ENCODE measurements around the genes AGBL4 and CC2D1B.

- PRO-cap: no peak
- RAMPAGE, long total RNA, 3 experiments: no peak in any of the 3 experiments
Measured at GRCh38 chr1:47558880-47559323, 121.1 kb downstream of the FOXD2 start.

GRCh38 chr1:47996025-47997029, 858 bp downstream of the TRABD2B start:
- PRO-cap: no peak
- RAMPAGE, long total RNA, 3 experiments: no peak in any of the 3 experiments

GRCh38 chr1:48244893-48245646, 22.6 kb downstream of the SLC5A9 start:
- PRO-cap: no peak
- RAMPAGE, long total RNA, 3 experiments: no peak in any of the 3 experiments

DNA sequence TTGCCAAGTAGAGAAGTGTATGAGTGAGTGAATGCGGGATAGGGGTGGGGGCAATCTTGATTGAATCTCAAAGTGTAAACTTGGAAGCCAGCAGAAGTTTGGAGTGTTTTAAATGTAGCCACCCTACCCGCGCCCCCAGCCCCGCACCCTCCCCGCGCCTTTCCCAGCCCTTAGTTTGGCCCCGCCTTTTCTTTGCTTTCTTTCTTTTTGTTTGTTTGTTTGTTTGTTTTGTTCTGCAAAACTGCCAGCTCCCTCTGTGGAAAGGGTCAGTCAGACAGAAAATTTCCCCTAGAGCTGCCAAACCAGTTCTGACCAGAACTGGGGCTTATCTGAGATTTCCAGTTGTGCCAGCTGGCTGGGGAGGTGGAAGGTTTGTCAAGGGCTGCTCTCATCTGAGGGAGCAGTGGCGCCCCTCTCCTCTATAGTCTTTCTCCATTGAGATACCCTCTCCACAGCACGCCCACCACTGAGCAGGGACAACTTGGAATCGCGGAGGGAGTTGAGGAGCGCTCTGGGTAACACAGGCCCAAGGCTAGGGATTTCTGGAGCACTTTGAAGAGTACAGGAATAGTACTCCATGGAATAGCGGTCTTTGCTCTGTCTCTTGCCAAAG, 708 bp upstream of the BEND5 start:
- PRO-cap: no peak
- RAMPAGE, long total RNA, 3 experiments: no peak in any of the 3 experiments

- PRO-cap: no peak
- RAMPAGE, long total RNA, 3 experiments: start-site peak on the minus strand in 2 of 3 experiments, at chr1:50023887-50023954 at its widest, 24 to 27 reads per replicate
Measured at GRCh38 chr1:50023517-50024361, at the start of gene AGBL4. TSS of gene AGBL4 (minus strand) at chr1:50023954.

DNA sequence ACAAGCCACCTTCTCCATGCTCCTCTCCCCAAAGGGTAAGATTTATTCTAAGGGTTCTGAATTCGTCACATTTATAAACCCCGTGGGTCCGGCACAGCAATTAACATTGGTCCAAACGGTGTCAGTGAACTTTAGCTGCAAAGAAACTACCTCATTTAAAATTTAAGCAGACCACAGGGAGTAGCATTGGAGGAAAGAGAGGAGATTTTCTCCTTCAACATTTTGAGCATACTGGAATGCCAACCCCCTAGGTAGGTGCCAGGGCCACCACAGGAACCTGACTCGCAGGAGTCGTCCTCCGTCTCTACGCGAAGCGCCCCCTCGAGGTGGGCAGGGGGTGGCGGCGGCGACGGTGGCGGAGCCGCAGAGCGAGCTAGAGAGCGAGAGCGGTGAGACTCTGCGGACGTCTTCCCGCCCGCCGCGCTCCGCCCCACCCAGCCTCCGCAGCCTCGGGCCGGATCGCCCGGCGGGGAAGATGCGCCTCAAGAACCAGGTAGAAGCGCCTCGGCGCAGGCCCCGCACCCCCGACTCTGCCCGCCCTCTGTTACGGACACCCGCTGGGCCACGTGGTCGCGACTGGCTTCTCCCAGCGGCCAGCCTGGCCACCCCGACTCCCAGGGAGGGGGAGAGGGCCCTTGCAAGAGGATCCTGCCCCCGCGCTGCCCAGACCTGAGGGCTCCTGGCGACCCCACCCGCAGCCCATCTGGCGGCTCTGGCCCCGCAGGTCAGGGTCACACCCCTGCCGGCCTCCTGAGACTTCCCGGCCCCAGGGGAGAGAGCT, 24.1 kb upstream of the AGBL4 start:
- PRO-cap: no peak
- RAMPAGE, long total RNA, 3 experiments: no peak in any of the 3 experiments

DNA sequence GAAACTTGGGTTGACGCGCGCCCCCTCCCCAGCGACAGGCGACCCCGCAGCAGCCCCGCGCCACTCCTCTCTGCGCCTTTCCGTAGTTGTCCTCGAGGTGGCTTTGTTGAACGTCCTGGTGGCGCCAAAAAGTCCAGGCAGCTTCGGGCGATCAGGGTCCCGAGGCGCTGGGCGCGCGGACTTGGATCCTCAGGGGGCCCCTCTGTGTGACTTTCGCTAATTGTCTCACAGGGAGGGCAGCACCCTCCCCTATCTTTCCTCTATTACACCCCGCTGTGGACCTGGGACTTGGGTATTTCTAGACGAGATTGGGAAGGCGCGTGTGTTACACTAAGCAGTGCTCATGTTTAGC, 24.7 kb upstream of the AGBL4 start:
- PRO-cap: no peak
- RAMPAGE, long total RNA, 3 experiments: no peak in any of the 3 experiments

- PRO-cap: no peak
- RAMPAGE, long total RNA, 3 experiments: no peak in any of the 3 experiments
Measured at GRCh38 chr1:50450982-50451238, 27.7 kb upstream of the DMRTA2 start.

DNA sequence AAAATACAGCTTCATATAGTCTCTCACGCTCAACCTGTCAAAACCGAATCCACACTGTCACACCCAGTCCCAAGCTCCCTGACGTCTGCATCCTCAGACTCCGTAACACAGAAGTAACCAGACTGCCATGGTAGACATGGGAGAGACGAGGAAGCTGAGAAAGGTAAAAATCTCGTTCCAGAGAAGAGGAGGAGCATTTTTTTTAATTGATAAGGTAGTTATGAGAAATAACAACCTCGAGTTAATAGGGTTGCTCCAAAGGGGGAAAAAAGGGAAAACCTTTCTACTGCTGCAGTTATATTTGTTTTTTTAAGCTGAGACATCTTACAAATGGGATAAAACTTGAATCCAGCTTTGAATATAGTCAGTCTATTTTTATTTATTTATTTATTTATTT, 572 bp upstream of the FAF1 start:
- PRO-cap: no peak
- RAMPAGE, long total RNA, 3 experiments: no peak in any of the 3 experiments

GRCh38 chr1:50970616-50971012, 569 bp downstream of the CDKN2C start:
- PRO-cap: no peak
- RAMPAGE, long total RNA, 3 experiments: no peak in any of the 3 experiments

DNA sequence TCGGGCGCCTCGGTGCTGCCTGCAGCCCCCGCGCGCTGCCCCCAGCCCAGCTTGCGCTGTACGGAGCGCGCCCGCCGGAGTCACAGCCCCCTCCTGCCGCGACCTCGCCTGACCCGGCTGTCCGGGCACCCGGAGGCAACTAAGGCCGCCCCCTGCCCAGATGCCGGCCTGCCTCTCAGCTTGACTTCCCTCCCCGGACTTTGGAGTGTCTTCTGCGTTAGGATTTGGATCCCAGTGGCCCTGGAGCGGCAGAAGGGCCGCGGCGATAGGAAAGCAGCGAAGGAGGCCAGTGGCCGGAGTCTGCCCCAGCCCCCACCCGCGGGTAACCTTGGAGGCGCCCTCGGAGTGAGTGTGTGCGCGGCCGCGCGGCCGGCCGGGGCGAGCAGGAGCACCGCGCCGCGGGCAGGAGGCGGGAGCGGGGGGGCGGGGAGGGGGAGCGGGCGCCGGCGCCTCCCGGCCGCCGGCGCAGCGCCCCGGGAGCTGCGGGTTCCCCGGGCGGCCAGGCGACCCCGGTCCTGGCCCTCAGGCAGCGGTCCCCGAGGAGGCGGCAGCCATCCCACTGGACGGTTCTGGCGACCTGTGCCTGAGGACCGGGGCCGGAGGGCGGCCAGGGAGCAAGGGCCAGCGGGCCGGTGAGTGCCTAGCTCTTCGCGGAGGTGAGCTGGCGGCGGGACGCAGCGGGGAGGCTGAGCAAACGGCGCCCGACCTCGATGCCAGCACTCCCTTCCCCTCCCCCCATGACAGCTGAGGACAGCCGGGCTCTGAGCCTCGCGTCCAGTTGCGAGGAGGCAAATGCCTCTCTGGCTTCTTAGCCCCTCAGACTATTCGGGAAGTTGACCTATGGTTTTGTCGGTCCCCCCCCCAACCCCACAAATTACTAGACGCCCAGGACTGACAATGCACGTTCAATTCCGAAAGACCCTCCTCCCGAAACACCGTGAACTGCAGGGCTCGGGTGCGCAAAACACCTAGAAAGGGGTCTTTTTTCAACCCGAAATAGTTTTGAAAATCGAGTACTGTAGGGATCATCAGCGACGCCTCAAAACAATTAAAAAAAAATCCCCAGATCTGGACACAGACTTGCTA, 8.0 kb downstream of the CDKN2C start:
- PRO-cap: bidirectional peak, plus-strand start at position 352 of the sequence, minus-strand start at position 302 of the sequence
- RAMPAGE, long total RNA, 3 experiments: start-site peak on the plus strand in 1 of 3 experiments, centred at position 183 of the sequence, 11 reads per replicate

- PRO-cap: unidirectional peak, minus-strand start at chr1:50985282
- RAMPAGE, long total RNA, 3 experiments: no peak in any of the 3 experiments
Measured at GRCh38 chr1:50985070-50985708, 15.1 kb downstream of the CDKN2C start.

DNA sequence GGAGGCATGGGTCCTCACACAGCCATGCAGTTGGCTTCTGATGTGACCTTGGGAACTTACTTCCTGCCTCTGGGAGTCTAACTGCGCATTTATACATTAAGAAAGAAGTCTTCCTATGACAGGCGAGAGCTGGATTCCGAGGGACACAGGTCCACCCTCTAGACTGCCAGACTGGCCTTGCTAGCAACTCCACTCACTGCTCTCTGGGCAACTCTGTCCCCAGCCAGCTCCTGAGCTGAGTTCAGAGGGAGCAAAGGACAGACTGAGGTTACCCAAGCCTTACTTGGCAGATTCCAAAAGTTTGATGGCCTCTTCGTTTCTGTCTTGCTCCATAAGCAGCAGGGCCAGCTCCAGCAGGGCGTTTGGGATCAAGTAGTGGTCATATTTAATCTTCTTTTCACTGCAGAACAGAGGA, 41.8 kb downstream of the TTC39A start:
- PRO-cap: no peak
- RAMPAGE, long total RNA, 3 experiments: no peak in any of the 3 experiments

- PRO-cap: no peak
- RAMPAGE, long total RNA, 3 experiments: no peak in any of the 3 experiments
Measured at GRCh38 chr1:51344257-51345482, 14.3 kb upstream of the TTC39A start.

DNA sequence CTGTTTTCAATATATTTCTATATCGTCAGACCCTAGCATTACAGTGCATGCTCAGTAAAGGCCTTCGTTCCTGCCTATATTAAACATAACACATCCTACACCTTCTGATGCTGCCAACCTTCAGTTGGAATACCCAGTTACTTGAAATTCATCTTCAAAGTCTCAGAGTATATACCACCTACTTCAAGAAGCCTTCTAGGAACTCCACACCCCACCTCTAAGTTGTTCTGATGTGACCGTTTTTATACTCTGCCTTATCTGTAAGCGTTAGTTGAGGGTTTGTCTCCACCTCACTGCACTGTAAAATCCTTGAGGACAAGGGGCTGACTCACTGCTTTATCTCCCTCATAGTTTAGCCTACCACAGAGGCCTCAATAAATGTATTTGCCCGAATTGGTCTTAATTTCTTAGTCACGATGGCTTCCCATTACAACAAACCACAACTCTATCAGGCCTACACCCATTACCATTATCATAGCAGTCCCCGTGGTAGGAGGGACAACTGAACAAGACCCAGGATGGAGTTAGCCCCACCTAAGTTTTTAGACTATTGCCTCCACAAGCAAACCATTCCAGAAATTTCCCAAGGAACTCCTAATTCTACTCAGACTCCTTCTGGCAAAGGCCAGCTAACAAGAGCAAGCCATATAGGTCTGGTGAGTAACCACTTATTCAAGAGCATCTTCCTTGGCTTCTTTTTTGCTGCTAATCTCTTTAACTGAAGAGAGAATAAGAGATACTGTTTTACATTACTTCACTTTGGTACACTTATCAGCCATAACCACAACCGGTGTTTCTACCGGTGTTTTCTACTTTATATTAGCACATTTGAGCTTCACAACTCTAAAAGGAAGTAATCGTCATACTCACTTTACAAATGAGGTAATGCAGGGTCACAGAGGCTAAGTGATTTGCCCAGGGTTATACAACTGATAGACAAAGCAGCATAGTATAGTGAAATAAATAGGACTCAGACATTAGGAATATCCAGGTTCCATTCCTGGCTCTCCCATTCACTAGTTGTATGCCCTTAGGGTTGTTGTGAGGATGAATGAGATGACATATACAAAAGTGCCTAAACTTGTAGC, 1.5 kb upstream of the EPS15 start:
- PRO-cap: no peak
- RAMPAGE, long total RNA, 3 experiments: no peak in any of the 3 experiments

GRCh38 chr1:51669061-51669882, 52.4 kb downstream of the OSBPL9 start:
- PRO-cap: no peak
- RAMPAGE, long total RNA, 3 experiments: no peak in any of the 3 experiments

DNA sequence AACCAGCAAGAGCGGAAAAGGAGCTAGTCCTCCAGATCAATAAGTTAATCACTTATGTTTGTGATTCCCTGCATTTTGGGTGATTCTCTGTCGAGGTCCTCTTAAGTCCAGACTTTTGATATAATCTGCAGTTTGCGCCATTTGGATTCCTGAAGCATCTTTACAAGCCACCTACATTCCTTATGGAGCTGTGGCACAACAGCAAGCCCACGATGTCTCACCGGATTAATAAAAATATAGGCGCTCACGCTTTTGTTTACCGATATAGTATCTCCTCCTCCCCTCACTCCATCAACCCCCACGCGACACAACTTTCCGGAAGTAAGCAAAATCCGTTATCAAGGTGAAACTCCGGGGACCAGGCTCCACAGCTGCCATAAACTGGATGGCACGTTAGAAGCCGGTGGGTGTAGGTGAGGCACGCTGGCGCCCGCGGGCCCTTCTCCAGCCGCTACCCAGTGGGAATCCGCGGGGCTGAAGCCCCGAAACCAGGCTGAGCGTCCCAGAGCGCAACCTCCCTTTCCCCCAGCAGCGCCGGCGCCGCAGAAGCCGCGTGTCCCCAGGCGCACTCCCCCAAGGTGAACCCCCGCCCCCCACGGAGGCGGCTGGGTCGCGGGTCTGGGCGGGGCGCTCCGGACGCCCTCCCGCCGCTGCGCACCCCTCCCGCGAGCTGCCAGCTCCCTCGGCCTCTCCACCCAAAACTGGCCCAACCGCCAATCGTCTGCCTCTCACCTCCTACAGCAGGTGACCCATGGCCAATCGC, 112.3 kb downstream of the OSBPL9 start:
- PRO-cap: bidirectional peak, plus-strand start outside the sequence, minus-strand start at position 703 of the sequence
- RAMPAGE, long total RNA, 3 experiments: no peak in any of the 3 experiments

- PRO-cap: no peak
- RAMPAGE, long total RNA, 3 experiments: no peak in any of the 3 experiments
Measured at GRCh38 chr1:52056642-52057140, 596 bp downstream of the BTF3L4 start.

GRCh38 chr1:52365970-52366683, at the start of gene CC2D1B:
TSS of gene CC2D1B (minus strand) at chr1:52366205.
- PRO-cap: bidirectional peak, plus-strand start at chr1:52366282, minus-strand start at chr1:52366150; bidirectional peak, plus-strand start at chr1:52366424, minus-strand start at chr1:52366427
- RAMPAGE, long total RNA, 3 experiments: start-site peak on the minus strand in 1 of 3 experiments, at chr1:52366136-52366153 at its widest, 162 reads per replicate

- PRO-cap: no peak
- RAMPAGE, long total RNA, 3 experiments: no peak in any of the 3 experiments
Measured at GRCh38 chr1:52631592-52632292, 1.2 kb upstream of the SHISAL2A start.